HL-60 (cell line): ENCODE measurements around the gene GATA5.

DNA sequence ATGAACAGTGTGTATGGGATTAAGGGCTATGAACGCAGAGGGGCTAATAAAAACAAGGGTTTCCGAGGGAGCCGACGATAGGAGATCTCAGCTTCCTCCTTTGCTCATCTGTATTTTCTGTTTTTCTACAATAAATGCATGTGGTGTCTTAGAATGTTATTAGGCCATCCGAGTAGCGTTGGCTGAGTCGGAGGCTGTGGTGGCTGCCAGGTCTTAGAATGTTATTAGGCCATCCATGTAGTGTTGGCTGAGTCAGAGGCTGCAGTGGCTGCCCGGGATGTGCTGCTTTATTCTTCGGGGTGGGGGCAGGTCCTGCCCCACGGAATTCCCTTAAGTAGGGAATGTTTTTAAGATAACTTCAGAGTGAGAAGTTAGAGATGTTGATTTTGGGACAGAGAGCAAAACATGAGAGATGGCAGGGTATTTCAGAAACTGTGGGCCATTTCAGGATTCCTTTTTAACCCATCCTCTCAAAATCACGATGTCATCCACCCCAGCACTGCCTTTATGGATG is 20.2 kb downstream of the OSBPL2 start:
- RRBS: no CpG with 5 or more reads among the region's 11 CpGs

- RRBS: 100% methylated on average over 1 of the region's 14 CpGs
These were observed 29.2 kb downstream of the OSBPL2 start for GRCh38 chr20:62267445-62267952.

GRCh38 chr20:62274430-62275110 is 28.2 kb upstream of the ADRM1 start:
- RRBS: no CpG with 5 or more reads among the region's 13 CpGs

DNA sequence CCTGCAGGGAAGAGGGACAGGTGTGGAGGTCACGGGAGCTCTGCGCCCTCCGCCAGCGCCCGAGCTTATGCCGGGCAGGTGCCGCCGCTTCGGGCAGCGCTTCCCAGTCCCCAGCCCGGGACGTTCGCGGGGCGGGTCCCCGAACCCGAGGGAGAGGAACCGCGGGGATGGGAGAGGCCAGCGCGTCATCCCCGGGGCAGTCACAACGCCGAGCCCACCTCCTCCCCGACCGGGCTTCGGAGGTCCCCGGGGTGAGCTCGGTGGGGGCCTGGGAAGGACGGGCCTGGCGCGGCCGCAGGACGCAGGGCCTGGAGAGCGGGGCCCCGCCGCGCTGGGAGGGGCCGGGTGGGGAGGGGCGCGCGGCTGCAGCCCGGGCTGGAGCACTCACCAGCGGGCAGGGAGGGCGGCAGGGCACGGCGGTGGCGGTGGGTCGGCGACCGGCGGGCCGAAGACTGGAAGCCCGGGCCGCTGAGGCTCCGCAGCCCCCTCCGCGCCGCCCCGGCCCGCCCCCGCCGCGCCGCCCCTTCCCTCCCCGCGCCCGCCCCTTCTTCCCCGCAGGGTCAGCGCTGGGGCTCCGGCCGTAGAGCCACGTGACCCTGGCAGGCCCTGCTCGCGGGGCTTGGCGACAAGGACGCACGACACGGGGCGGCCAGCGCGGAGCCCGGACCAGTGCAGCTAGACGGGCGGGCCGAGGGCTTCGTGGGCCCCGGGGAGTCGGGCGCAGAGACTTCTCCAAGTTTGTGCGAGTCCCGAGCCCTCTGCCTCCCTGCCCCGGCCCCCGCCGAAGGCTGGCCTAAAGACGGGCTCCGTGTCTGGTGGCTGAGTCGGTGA is at the start of gene GATA5:
TSS of gene GATA5 (minus strand) at position 454 of the 831 bp plus-strand sequence.
- RRBS: 11% methylated on average over 71 of the region's 98 CpGs

GRCh38 chr20:62535945-62536377 is 60.2 kb upstream of the GATA5 start:
- RRBS: no CpG with 5 or more reads among the region's 12 CpGs

DNA sequence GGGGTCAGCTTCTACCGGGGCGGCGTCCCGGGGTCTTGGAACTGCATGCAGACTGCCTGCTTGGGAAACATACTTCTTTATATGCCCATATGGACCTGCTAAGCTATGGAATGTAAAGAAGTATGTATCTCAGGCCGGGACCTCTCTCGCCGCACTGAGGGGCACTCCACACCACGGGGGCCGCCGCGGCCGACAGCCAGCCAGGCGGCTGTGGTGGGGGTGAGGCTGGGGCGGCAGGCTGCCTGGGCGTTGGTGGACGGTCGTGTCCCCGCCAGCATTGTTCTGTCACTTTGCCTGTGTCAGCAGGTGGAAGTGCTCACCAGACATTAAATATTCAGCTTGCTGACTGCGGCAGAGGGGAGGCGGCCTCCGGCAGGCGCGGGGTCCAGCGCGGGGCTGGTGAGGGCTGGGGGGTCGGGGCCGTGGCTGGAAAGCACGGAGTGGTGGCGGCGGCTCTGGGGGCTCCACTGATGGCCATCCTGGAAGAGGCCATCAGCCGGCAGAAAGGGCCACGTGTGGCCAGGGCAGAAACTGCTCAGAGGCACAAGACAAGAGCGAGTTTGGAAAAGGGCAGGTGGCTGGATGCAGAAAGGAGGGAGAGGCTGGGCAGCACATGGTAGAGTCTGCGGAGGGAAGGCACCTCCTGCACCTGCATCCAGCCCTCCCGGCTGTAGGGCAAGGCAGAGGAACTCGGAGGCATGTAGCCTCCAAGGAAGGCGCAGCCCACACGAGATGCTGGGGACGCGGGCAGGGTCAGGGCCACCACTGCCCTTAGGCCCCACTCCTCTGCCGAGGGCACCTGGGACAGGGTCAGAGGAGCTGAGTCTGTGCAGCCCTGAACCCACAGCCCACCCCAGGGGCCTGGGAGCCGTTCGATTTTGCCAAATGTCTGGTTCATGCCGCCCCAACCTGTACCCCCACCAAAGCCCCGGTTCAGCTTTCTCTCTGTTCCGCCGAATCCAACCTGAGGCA is 78.7 kb upstream of the GATA5 start:
- RRBS: 51% methylated on average over 8 of the region's 47 CpGs

GRCh38 chr20:62627982-62628682 is 14.2 kb upstream of the SLCO4A1 start:
- RRBS: no CpG with 5 or more reads among the region's 10 CpGs

- RRBS: no CpG with 5 or more reads among the region's 33 CpGs
These were observed 24.9 kb downstream of the SLCO4A1 start for GRCh38 chr20:62667015-62667857.

GRCh38 chr20:62812688-62813238 is 4.1 kb upstream of the COL9A3 start:
- RRBS: no CpG with 5 or more reads among the region's 21 CpGs

- RRBS: 94% methylated on average over 3 of the region's 21 CpGs
These were observed 21.5 kb downstream of the TCFL5 start for GRCh38 chr20:62840065-62840579.

- RRBS: no CpG with 5 or more reads among the region's 27 CpGs
These were observed 20.9 kb downstream of the TCFL5 start for GRCh38 chr20:62840580-62841172.

- RRBS: no CpG with 5 or more reads among the region's 26 CpGs
These were observed 4.4 kb downstream of the TCFL5 start for GRCh38 chr20:62856987-62857812.

DNA sequence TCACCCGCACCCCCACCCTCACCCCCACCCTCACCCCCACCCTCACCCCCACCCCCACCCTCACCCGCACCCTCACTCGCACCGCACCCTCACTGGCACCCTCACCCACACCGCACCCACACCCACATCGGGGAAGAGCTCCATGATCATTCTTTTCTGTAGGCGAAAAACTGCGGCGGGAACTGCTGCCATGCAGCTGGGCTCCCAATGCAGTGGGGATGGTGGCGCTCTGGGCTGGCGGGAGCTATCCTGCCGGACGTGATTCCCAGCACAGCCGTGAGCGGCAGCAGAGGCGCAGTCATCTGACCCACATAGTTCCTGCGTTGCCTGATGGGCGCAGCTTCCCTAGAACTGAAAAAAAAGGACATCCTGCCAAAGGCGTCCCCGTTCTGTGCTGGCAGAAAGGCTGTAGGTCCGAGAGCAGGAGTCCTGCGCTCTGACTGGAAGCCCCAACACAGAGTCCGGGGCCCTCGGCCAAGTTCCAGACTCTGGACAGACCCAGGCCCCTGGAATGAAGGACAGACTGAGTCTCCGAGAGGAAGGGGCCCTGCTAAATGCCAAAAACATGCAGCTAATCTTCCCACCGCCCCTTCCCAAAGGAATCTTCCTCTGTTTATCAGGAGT is 13.9 kb upstream of the TCFL5 start:
- RRBS: no CpG with 5 or more reads among the region's 26 CpGs

GRCh38 chr20:62885997-62886715 is 24.5 kb upstream of the TCFL5 start:
- RRBS: no CpG with 5 or more reads among the region's 20 CpGs

GRCh38 chr20:62898446-62899131 is 27.7 kb downstream of the DIDO1 start:
- RRBS: 50% methylated on average over 1 of the region's 10 CpGs

DNA sequence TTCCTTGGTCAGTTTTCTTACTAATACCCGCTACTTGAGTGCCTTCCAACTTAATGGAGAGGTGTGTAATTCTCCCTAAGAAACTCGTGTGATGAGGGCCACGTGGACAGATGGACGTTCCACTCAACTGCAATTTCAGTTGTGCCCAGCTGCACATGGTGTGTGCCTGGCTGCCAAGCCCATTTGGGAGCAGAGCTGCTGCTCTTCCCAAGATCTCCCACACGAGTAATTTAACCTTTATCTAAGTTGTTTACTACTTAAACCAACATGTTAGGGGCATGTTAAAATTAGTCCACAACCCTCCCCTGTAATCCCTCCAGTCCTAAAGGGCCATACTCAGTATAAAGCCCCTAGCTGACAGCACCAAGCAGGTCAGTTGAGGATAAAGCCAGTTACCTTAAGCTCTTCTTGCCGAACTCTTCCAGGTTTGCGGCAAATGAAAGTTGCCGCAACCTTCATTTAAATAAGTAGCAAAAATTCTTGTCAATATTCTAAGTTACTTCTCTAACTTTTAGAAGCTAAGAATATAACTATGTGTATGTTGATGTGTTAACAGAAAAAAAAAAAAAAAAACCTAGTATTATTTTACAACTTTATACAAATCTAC is 24.9 kb downstream of the DIDO1 start:
- RRBS: no CpG with 5 or more reads among the region's 8 CpGs

- RRBS: no CpG with 5 or more reads among the region's 11 CpGs
These were observed 11.3 kb downstream of the DIDO1 start for GRCh38 chr20:62914836-62915501.

GRCh38 chr20:62960642-62961055 is 8.1 kb downstream of the SLC17A9 start:
- RRBS: no CpG with 5 or more reads among the region's 15 CpGs

DNA sequence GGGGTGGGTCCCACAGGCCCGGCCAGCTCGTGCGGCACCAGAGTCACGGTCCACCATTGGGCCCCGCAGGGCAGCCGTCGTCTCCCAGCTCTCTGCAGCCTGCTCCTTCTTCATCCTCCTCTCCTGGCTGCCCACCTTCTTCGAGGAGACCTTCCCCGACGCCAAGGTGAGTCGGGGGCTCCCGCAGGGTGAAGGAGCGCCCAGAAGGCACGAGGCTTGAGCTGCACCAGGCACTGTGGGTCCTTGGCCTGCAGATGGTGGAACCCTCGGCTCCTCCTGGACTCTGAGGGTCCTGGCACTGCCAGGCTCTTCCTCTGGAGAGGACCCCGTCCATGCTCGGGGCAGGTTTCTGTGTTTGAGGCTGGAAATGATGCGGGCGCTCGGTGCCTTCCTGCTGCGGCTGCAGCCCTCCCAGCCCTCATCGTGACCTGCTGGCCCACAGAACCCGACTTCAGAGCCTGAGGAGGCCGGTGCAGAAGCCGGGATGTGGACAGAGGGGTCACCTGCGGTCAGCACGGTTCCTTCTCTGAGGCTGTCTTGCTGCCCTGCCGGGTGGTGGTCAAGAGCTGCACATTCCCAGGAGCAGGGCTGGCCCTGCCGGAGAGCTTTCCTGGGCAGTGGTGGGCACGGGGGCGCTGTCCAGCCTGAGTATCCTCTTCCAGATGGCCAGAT is 11.1 kb downstream of the SLC17A9 start:
- RRBS: 92% methylated on average over 6 of the region's 31 CpGs

GRCh38 chr20:62986191-62986529 is 20.6 kb downstream of the BHLHE23 start:
- RRBS: no CpG with 5 or more reads among the region's 3 CpGs